RPMI7951 (cell line): ENCODE measurements around a stretch of chr13.

DNA sequence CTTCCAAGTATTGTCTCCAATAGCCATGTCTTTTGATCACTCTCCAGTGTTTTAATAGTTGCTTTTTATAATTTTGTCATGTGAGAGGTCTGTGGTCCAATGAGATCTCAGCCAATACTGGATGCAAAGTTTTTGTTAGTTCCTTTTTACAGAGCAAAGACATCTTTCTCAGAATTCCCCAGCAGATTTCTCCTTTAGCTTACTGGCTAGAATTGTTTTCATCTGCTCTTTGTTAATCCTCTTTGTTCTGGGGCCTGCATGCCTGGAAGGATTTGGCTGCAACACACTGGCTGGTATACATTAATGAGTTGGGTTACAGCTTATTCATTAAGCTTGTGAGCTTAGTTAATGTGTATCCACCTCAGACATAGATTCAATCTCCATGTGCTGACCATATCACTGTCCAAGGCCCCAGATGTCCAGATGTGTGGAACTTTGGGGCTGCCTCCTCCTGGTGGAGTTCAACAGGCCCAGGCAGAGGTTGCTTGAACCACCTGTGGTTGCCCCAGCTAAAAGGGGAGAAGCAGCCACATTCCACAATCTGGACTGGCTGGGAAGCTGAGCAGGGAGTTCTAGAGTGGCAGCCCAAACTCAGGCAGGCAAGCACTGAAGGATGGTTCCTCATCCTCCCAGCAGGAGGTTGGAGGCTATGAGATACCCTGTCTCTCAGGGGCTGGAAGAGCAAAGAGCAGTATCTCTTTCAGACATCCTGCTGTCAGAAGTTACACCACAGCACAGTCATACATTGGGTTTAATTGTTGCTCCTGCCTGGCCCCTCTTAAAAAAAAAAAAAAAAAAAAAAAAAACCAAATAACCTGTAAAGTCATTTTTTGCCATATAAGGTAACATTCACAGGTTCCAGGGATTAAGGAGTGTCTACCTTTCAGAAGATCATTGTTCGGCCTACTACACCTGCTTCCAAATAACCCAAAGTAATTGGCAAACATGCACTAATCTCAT is 5.3 kb downstream of the DIAPH3 start:
- RAMPAGE, long total RNA, result no peak

- RAMPAGE, long total RNA, result no peak
Measured at GRCh38 chr13:60584296-60584854, 187.4 kb downstream of the TDRD3 start.

- RAMPAGE, long total RNA, result no peak
Measured at GRCh38 chr13:66624387-66624586, 605.8 kb downstream of the PCDH9 start.

DNA sequence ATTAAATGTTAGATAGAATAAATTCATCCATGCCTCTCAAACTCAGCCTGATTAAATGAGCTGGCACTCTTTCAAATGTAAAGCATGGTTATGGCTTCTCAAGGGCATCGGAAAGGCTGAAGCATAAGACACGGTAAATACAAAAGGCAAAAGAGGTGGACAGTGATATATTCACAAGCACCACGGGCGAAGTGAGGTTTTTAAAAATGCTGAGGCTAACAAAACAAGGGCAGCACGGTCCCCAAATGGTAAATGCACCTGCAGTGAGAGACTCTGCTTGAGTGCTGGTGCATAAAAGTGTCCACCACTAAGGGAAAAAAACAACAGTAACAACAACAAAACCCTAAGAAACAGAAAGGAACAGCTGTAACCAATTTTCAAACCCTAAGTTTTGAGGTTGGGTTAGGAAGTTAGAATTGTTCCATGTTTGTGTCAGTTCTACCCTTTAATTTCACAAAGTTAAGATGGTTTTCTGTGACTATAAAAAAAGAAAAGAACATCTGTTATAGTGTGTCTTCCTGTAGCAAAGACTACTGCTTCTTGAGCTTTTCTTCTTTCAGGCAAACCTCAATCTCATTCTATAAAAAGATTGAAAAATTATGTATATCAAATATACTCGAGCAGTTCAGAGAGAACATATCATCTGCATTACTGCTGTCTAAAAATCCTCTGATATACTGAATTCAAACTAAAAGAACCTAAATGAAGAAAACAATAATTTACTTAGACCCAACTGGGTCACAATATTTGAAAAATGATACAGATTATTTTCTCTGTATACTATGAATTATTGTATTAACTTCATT is 234.8 kb downstream of the PCDH9 start:
- RAMPAGE, long total RNA, result no peak

DNA sequence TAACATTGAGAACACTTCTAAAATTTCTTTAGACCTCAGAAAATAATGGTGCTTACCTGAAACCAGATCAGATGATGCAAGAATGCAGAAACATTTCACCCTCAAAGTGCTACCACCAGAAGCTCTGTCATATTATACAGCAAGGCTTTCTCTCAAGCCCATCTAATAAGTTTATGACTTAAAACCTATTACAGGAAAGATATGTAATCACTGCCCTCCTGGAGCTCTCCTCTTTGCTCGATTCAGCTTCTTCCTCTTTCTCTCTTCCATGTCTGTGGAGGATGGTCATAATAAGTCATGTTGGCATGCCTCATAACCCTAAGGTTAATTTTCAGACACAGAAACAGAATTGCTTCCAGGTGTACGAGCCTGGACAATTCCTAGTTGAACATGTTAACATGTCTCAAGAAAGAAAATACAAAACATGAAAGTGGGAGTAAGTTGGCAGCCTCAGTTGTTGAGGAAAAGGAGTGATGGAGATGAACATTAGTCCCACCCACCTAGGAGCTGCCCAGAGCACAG is 383.0 kb upstream of the DACH1 start:
- RAMPAGE, long total RNA, result no peak

DNA sequence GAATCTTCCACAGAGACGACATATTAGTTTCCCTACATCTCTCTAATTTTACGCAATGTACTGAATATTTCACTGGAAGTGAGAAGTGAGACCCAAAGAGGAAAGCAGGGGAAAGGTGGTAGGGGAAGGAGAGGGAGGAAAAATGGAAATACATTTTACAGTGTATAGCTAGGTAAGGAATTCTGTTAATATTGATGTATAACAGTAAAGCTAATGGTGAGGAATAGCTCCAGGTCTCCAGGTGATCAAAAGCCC is 189.6 kb downstream of the MZT1 start:
- RAMPAGE, long total RNA, result no peak

DNA sequence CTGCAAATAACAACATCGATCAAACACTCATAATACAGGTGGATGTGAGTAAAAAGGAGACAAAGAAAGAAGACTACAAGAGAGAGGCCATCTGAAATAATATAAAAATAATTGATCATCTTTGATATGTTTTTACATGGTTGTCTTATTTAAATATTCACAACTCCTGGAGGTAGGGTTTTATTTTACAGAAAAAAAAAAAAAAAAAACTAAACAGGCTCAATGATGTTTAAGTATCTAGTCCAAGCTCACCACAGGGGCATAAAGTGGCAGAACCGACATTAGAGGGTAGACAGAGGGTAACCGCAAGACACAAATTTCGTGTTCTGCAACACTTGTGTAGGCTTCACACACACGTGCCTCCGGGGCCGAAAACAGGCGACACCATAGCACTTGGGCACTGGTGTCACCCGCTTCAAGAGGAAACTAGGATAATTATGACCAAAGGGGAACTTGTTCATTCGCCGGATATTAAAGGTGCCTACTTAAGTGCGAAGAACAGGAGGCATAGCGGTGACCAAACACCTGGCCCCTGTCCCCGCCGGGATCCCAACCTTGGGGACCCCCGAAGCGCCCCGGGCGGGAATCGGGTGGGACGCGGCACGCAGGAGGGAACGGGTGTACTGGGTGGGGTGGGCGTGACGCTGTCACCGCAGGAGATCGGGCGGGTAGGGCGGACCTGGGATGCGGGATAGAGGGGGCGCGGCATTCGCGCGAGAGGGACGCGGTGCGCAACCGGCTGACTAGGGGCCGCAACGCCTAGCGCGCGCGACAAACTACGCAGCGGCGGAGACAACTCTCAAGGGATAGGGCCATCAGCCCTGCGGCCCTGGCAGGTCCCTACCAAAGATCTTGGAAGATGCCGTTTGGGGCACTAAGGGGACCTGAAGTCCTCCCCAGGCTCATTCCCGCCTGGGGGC is 615 bp downstream of the MZT1 start:
- RAMPAGE, long total RNA, result no peak

DNA sequence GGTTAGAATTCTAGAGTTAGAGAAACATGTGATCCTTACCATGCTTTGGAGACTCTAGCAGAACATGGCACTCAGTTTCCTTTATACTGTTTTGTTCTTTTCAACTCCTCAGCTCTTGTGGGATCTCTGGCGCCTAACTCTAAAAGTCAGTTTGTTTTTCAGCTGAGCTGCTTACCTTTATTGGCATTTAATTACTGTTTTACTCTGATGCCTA is 87.5 kb upstream of the KLF5 start:
- RAMPAGE, long total RNA, result no peak

DNA sequence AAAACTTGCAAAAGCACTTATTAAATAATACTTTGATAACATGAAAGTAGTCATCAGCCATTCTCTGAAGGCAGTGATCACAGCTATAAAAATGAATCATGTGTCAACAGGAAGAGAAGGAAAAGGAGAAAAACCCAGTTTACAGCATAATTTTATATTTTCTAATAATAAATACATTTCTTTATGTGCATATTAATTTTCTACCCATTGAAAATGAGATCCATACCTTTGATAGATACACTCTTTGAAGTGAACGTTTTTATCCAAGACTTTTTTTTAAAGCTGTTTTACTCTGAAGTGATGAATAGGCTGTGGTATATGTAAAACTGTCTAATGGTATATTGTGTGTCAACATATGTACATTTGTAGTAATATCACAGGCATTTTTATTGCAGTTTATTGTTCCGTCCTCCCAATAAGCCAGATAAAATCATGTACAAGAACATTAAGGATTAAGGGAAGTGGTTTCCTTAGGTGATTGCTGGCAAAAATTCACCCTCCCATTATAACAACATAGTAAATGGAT is 1.3 kb upstream of the KLF5 start:
- RAMPAGE, long total RNA, result no peak

DNA sequence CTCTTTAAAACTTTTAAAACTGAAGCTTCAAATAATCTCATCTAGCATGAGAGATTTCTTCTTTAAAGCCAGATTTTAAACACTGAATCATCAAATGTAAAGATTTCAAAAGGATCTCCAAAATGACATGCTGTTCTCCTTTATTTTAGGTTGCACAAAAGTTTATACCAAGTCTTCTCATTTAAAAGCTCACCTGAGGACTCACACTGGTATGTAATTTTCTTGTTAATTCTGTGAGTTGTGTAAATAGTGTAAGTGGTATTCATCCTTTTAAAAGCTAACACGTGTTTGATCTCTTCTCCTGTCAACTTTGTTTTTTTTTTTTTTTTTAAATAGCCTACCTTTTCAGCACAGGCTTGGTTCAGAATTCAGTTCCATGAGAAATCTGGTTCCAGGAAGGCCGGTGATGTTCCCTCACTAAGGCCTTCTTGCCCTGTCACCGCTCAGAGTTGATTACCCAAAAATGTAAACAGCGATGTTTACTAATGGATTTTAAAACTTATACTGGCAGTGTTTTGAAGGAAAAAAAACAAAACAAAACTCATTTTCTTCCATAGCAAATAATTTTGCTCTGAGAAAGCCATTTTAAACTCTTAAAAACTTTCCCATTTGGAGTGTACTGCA is 5.0 kb downstream of the KLF5 start:
- RAMPAGE, long total RNA, result no peak

- RAMPAGE, long total RNA, result no peak
Measured at GRCh38 chr13:73290916-73291272, 232.1 kb downstream of the KLF5 start.

DNA sequence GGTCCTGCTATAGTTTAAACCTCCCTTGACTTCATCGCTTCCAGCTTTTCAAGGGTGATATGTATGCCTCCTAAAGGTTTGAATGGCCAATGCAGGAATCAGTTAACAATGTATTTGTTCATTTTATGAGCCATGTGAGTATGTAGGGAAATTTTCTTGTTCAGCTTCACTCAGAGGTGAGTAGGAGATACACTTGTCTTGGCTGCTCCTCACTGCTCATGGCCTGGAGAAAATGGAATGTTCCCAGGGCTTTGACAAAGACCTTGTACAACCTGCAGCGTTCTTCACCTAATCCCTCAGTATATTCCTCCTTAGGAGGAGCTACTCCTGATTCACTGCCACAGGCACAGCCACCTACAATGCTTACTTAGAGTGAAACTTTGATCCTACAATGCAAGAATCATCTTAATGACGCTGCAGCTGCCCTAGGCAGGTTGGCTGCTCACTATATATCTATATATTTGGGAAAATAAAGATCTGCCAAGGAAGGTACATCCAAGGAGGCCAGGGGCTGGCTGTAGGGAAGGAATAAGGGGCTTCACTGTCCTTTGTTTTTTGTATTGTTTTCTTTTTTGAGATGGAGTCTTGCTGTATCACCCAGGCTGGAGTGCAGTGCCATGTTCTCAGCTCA is 364.2 kb downstream of the KLF5 start:
- RAMPAGE, long total RNA, result no peak

GRCh38 chr13:73702069-73703144 is 643.6 kb downstream of the KLF5 start:
- RAMPAGE, long total RNA, result no peak

- RAMPAGE, long total RNA, result no peak
Measured at GRCh38 chr13:73765882-73766449, 707.2 kb downstream of the KLF5 start.

DNA sequence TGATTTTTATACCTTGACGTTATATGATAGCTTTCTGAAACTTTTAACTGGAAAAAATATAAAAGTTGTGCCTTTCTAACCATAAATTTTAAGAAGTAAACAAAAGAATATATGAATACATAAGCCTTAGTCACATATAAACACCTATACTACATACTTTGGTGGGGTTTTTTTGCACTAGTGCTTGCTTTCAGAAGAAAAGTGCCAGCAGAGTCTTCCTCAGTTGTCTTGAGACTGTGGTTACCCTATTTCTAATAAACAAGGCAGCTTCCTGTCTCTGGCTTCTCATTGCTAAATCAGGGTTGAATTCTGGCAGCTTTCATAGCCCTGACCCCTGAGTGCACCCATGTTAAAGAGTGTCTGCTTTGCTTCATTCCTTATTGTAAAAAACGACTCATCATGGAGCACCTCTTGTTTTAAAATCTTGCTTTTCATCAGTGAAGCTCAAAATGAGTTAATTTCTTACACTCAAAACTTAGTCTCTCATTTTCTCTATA is 1003.1 kb downstream of the KLF5 start:
- RAMPAGE, long total RNA, result no peak

GRCh38 chr13:74442871-74443209 is 1039.1 kb downstream of the TBC1D4 start:
- RAMPAGE, long total RNA, result no peak

DNA sequence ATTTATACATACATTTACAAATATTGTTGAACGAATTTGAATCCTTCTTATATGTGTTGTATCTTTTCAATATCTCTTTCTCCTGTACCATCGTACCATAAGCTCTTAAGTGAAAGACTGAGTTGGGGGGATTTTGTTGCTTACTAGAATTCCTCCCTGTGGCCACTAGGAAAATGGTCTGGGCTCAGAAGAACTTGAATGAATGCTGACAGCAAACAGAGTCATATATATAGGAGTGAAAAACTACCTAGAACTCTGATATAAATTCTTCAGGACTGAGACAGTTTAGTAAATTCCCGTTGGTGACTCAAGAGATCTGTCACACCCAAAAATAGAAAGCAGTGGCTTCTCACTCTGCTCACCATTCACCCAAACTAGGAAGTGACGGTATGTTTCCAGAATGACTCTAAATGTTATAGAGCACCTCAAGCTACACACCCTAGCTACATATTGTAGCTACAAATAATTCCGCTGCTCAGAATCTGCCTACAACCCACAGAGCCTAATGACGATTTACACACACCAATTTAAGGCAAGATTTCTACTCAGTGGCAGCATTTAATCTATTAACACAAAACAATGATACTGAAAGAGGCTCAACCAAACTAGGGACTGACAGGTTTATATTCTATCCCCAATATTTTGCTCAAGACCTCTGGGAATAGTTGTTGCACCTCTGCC is 116.2 kb downstream of the TBC1D4 start:
- RAMPAGE, long total RNA, result no peak

DNA sequence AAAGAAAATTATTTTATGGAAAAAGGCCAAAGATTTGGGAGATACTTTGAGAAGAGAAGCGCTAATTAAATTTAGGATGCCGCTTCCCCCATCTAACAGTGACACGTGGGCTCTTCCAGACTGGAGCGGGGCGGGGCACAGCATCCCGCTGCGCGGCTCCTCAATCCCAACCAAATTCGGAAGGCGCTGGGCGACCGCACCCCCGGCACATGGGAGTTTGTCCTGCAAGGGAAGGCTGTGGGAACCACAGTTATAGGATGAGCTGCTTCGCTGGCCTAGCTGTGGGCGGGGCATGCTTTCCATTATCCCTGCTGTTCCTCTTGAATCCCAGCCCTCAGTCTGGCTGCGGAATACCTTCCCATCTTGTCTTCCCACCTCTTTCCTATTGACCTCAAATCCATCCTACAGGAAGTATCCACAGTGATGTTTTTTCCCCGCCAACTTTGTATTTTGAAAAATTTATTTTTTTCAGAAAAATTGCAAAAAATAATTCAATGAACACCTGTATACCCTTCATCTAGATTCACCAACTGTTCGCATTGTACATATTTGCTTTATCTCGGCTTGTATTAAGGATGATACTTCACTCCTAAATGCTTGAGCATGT is 454 bp upstream of the COMMD6 start:
- RAMPAGE, long total RNA, result no peak

- RAMPAGE, long total RNA, result no peak
Measured at GRCh38 chr13:75724616-75725051, 88.5 kb downstream of the LMO7 start.

DNA sequence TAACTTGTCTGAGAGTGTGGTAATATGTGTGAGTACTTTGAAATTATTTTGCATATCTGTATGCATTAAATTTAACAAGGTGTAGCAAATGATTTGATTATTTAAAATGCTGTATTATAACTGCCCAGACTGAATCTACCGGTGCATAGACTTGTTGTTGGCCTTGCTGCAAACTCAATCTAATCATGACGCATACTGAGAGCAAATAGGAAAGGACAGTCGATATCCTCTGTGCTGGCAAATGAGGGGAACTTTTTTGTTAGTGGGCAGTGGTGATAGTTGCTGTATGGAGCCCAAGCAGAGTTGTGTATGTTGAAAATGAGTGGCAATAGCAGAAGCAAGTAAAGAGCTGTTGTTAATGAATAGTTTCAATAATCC is 127.4 kb downstream of the LMO7 start:
- RAMPAGE, long total RNA, result no peak